Paraaortic lymph node (tissue), 1 donor: ENCODE data around the gene NR4A2.

DNA sequence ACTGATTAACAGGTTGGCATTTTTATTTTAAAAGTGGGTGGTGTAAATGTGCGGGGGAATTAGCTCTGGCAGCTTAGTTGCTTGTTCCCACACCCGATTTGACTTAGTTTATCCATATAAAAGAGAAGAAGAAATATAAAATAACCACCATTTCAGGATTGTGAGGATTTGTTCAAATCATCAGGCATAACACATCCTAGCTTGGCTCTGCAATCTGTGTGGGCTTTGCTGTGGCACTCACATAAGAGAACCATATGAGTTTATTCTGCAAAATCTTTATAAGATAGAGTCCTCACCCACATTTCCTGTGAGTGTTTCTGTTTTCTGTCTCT is 258.7 kb downstream of the RND3 start:
- PRO-cap: no peak

- PRO-cap: no peak
These were observed 1.3 kb downstream of the CACNB4 start for GRCh38 chr2:152097300-152098273.

- PRO-cap: no peak
These were observed 2.8 kb downstream of the FMNL2 start for GRCh38 chr2:152337691-152338179.

DNA sequence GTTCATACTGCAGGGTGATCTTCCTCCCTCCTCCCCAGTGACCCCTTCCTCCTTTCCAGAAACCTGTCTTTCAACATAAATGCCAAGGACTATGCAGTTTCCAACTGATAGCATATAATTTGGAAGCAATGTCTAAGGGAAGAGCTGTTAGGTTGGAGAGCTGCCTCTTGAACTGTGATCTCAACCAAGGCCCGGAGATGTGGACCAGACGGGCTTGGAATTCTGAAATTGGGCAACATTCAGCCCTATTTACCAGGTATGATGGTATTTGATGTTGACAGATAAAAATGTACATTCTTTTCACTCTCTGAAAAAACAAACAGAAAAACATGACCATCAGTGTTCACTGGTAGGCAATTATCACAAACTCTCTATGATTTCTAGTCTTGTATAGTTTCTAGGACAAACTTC is 7.6 kb downstream of the FMNL2 start:
- PRO-cap: no peak

DNA sequence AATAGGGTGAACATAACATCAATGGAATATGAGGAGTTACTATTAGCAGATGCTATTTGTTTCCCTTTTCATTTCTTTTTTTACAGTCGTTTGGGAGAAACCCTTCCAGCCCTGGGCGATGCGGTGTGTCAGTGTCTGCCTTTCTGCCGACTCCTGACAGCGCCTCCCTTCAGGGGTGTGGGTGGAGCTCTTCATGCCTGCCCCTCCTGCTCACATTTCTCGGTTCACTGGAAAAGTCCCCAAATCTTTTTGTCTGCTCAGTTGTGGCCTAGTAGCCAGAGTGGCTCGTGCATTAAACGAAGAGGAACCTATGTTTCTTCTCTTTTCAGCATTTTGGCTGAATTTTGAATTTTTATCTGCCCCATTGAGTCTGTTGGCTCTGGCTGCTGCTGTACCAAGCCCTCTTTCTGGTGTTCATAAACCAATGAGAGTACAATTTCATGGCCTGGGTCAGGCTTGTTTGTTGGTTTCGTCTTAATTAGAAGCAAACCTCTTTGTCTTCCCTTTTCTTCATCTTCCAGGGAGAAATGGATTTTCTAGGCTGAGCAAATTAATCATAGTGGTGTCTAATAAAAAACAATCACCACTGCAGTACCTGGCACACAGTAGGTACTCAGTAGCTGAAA is 72.4 kb downstream of the FMNL2 start:
- PRO-cap: bidirectional peak, plus-strand start at position 260 of the sequence, minus-strand start at position 155 of the sequence

DNA sequence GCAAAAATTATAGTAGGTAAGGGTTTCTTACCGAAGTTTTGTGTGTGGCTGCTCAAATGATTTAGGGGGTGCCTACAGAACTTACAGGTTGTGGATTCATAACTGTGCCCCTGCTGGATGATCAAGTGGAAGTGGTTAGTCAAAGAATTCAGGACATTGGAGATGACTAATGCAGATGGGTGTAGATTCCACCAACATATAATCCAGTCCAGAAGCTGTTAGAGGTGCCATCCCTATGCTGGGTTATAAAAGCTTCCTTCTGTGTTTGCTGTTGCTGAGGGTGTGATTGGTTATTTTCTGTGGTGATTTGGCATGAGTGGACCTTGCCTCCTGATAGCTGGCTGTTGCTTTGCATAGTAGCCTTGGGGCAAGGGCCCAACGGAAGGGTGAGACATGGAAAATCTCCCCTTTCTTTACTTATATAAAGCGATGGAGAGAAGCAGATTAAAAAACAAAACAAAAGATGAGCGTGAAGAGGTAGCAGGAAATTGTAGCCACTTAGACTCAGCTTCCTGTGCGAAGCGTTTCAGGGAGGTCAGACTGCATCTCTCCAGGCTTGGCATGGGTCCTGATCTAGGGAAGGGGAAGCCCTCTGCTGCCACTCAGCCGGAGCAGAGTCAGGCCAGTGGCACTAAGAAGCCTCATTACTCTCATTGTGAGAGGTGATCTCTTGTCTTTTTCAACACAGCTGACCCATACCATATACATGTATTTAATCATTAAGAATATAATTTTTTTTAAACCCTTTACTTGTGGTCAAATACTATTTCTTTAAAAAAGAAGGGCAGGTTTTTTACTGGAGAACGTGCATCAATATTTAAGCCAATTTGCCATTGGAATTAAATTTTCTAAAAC is 190.4 kb downstream of the FMNL2 start:
- PRO-cap: no peak

GRCh38 chr2:152611465-152611752 is 105.9 kb downstream of the PRPF40A start:
- PRO-cap: no peak

DNA sequence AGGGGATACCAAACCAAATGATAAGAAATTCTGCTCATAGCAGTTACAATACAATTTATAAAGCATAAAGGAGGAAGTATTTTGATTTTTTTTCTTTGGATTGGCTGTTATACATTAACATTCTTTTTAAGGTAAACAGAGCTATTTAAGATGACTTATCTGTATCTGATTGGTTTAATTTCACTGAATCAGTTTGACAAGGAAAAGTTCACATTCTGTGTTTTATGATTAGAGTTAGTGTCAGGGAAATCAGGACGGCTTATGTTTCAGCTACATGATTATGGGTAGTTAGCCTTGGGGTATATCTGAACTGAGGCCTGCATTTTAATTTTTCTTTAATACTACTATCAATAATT is 360.9 kb downstream of the ARL6IP6 start:
- PRO-cap: no peak

- PRO-cap: no peak
These were observed 806 bp downstream of the RPRM start for GRCh38 chr2:153477639-153478272.

DNA sequence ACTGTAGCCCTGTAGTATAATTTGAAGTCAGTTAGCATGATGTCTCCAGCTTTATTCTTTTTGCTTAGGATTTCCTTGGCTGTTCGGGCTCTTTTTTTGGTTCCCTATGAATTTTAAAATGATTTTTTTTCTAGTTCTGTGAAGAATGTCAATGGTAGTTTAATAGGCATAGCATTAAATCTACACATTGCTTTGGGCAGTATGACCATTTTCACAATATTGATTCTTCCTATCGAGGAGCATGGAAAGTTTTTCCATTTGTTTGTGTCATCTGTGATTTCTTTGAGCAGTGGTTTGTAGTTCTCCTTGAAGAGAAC is 185.7 kb upstream of the GALNT13 start:
- PRO-cap: no peak

- PRO-cap: no peak
These were observed 1.2 kb upstream of the KCNJ3 start for GRCh38 chr2:154697188-154697832.

- PRO-cap: no peak
These were observed 318.8 kb downstream of the NR4A2 start for GRCh38 chr2:156013546-156014228.

DNA sequence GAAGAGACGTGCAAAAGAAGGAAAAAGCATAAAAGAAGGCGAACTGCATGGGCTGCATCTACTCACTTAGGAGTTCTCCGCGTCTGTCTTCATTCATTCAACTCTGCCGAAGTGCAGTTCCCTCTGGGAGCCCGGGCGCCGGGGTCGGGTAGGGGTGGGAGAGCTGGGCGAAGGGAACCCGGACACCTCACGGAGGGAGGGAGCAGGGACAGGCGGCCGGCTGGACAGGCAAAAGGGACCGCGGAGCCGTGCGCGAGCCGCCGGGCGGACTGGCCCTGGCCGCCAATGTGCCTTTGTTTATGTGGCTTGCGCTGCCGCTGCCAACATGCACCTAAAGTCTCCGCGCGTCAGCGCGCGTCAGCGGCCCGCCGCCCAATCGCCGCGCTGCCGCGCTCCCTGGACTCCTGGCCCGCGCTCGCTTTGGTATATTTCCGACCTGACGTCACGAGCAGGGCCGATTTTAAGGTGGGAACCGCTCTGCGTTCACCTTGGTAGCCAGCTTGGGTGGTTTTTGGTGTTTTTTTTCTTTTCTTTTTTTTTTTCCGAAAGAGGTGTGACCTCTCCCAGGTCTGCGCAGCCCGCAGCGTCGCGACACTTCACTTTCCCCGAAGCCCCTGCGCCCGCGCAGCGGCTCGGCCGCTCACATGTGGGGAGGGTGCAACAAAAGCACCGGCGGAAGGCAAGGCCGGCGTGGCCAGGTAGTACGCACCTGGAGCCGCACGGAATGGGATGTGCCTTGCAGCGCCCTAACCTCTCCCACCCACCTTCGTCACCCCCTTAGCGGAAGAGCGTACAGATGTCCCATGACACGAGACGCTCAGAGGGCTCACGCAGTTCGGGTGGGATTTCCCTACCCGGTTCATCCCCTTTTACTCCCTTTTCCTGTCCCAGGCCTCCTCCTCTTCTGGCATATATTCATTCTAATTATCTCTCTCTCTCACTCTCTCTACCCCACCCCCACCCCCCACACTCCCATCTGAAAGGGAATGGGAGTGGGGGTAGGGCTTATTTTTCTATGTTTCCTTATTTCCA is at the start of gene NR4A2:
Gene NR4A2 (minus strand): TSS at position 308 of the 1,032 bp plus-strand sequence.
- PRO-cap: bidirectional peak, plus-strand start at position 457 of the sequence, minus-strand start at position 287 of the sequence; bidirectional peak, plus-strand start at position 811 of the sequence, minus-strand start at position 726 of the sequence

DNA sequence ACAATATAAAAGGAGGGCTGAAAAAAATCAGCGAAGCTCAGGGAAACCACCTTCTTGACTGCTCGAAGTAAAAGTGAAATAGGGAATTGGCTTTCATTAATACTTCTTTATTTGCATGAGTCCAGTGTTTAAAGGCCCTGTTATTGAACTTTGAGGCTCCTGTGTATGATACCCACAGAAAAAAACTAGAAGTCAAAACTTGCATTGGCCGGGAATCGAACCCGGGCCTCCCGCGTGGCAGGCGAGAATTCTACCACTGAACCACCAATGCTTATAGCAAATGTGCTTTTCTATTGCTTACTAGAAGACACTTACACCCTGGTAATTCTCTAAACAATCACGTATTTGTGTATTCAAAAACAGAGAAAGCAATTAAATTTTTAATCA is 35.2 kb upstream of the GPD2 start:
- PRO-cap: no peak

DNA sequence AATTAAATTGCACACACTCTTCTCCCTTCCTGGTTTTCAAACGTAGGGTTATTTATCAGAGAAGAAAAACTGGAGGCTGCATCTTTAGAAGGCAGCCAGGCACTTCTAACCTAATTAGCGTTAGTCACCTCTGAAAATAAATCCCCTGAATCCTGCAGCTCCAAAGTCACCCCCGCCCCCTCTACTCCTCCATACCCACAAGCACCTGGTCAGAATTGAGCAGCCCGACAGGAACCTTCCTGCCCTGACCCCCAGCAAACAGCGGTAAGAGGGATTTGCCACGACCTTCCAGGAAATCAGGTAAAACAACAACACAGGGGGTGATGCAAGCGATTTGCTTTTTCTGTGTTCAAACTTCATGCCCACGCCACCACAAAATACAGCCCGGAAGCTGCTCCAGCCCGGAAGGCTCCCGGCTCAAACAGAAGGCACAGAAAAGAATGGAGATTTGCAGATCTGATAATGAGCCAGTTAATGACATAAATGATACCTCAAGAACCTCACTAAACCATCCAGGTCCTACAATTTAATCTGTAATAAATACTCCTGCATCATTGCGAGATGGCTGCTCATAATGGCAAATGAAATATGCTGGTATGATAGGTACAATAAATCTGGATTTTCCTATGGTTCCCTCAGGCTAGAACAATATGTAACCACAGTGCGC is 367.1 kb downstream of the GPD2 start:
- PRO-cap: no peak

- PRO-cap: no peak
These were observed 42.8 kb upstream of the ERMN start for GRCh38 chr2:157368429-157368737.

- PRO-cap: bidirectional peak, plus-strand start at chr2:157404684, minus-strand start at chr2:157404442
These were observed 39.7 kb downstream of the CYTIP start for GRCh38 chr2:157404069-157404784.

DNA sequence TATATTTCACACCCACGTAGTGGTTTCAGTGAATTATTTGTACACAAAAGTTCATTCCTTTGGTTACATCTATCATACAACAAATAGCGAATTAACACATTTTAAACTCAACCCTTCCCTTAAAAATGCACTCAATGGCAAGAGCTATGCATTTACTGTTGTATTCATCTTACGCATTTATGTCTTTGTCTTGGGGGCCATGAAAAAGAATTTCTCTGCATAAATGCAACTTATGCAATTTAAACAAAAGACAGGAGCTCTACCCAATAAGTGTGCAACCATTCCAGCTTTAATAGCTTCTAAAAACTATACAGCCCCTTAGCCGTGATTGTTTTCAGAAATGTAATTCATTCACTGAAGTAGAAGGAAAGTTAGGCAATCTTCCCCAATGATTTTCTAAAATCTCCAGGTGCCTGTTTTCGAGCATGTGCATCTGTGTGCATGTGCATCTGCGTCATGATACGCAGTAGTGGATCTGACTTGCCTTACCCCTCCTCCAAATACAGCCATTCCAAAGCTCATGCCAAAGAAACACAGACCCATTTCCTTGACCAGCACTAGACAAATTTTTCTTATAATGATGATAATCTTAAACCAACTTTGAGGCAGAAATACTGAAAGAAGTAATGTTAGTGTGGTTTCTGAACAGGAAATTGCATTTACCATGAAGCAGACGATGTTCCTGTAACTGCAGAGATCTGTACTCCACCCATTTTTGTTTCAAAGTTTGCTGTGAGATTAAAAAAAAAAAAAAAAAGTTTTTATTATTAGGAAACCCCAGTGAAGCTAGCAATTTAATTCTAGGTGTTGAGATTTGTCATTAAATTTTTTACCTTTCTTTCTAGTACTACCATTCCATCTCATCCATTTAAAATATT is 25.8 kb downstream of the CYTIP start:
- PRO-cap: bidirectional peak, plus-strand start at position 509 of the sequence, minus-strand start at position 398 of the sequence; bidirectional peak, plus-strand start at position 770 of the sequence, minus-strand start at position 655 of the sequence

- PRO-cap: bidirectional peak, plus-strand start at chr2:157441191, minus-strand start at chr2:157441091
These were observed 3.1 kb downstream of the CYTIP start for GRCh38 chr2:157440492-157441406.

DNA sequence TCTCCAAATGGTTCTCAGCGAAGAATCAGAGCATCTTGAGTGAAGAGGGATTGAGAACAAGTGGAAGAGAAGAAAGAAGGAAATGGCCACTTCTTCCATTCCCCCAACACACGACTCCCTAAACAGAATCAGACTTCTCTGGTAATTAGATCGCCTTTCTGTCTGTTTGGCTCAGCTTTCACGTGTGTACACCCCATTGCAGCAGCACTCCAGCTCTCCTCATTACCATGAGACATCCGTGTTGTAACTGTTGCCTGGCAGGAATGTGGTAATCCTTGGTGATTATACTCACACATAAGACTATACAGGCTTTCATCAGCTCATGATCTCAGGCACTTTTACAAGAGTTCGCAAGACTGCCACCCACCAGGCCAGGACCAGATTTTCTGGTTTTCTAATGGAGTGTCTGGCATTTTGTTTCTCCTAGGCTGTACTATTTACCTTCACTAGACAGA is 50.3 kb downstream of the ACVR1 start:
- PRO-cap: no peak